Measurements from ENCODE around the gene OCA2.

GRCh38 chr15:26235246-26235709, 372.2 kb upstream of the ATP10A start:
- RRBS, result no CpG with 5 or more reads among the region's 9 CpGs

DNA sequence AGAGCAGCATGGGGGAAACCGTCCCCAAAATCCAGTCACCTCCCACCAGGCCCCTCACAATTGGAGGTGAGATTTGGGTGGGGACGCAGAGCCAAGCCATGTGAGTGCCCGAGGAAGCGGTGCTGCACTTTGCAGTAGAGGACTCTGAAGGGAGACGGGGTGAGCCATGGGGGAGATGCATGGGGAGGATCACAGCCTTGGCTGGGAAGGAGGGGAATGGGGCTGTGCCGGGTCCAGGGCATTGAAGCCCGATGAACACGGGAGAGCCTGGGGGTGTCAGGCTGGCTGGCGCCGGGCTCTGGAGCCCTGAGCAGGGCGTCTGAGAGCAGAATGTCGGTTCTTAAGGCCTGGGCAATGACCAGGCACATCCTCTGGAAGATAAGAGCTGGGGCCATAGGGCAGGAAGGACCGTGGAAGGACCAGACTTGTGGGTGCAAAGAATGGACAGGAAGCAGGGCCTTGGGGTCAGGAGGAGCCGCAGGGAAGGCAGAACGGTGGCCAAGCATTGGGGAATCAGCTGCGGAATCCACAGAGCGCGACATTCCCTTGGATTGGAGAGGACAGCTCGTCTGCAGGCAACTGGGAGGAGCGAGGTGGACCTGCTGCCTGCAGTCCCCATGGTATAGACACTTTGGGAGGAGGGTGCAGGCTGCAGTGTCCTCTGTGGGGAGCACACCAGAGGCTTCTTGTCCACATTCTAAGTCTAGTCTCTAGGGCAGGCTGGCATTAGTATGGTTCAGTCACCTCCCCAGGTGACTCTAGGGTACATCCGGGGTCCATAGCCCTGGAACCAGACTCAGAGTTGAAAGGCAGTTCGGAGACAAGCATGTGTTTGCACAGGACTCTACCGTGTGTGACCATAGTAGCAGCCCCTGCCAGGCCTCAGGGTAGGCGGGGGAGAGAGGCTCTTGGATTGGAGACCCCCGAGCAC, 118.0 kb downstream of the GABRG3 start:
- RRBS, result 82% methylated on average over 5 of the region's 25 CpGs

DNA sequence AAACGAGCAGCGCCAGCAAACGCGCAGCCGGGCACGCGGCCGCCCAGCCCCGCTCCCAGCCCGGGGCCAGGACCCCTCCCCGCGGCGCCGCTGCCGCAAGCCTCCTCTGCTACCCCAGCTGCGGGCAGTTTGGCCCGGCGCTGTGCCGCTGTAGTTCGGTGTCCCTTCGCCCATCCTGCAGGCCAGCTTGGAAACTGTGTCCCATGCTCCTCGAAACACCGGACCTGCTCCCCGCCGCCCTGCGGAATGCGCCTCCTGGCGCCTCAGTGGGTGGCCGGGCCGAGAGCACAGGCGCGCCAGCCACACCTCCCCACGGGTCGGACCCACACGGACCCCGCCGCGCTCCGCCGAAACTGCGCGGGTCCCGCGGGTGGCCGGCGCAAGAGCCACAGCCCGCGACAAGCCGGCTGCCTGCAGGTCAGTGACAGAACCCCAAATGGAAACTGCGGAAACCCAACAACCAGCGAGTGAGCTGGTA, 2.2 kb downstream of the OCA2 start:
- RRBS, result 5% methylated on average over 36 of the region's 51 CpGs

GRCh38 chr15:28099216-28100016, at the start of gene OCA2:
OCA2 (minus strand) TSS chr15:28099315.
- RRBS, result 5% methylated on average over 23 of the region's 47 CpGs

DNA sequence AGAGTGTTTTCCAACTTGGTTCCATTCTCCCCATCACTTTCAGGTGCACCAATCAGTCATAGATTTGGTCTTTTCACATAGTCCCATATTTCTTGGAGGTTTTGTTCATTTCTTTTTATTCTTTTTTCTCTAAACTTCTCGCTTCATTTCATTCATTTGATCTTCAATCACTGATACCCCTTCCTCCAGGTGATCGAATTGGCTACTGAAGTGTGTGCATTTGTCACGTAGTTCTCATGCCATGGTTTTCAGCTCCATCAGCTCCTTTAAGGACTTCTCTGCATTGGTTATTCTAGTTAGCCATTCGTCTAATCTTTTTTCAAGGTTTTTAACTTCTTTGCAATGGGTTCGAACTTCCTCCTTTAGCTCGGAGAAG, 60.2 kb upstream of the OCA2 start:
- RRBS, result no CpG with 5 or more reads among the region's 6 CpGs

GRCh38 chr15:28937931-28938551, 52.3 kb downstream of the APBA2 start:
- RRBS, result no CpG with 5 or more reads among the region's 7 CpGs

DNA sequence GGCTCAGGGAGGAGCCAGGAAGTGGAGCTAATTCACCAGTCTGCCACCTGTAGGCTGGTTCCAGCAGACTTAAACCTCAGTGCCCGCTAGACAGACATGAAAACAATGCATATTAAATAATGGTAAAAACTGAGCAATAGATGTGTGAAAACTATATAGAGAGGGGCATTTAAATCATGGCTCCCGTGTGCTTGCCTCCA, 1.9 kb downstream of the ENTREP2 start:
- RRBS, result no CpG with 5 or more reads among the region's 2 CpGs

DNA sequence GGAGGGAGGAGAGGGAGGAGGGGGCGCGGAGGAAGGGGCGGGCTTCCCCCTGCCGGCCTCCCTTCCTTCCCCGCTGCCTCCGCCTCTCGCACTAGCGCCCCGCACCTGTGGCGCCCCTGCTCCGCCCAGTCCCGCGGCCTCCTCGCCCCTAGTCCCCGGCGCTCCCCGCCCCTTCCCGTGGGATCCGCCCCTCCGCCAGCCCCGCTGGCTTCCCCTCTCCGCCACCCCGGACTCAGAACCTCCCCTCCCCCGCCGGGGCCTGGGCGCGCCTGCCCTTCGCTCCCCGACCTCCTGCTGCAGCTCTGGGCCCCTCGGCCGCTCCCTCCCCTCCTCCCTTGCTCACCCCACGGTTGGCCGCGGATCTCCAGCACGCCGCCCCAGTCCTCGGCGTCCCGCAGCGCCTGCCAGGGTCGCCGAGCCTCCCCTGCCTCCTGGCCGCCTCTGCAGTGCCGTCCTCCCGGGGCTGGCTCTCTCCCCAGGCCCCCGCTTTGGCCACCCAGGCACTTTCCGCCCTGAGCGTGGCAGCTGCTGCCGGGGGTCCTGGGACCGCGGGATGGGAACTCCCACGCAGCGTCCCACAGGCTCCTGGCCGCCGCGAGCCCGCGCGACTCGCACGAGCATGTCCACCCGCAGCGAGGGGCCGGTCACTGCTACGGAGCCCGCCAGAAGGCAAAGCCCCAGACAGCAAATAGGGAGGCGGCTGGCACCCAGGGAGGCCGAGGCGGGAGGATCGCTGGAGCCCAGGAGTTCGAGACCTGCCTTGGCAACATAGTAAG, 104.2 kb upstream of the ENTREP2 start:
- RRBS, result 3% methylated on average over 26 of the region's 71 CpGs

DNA sequence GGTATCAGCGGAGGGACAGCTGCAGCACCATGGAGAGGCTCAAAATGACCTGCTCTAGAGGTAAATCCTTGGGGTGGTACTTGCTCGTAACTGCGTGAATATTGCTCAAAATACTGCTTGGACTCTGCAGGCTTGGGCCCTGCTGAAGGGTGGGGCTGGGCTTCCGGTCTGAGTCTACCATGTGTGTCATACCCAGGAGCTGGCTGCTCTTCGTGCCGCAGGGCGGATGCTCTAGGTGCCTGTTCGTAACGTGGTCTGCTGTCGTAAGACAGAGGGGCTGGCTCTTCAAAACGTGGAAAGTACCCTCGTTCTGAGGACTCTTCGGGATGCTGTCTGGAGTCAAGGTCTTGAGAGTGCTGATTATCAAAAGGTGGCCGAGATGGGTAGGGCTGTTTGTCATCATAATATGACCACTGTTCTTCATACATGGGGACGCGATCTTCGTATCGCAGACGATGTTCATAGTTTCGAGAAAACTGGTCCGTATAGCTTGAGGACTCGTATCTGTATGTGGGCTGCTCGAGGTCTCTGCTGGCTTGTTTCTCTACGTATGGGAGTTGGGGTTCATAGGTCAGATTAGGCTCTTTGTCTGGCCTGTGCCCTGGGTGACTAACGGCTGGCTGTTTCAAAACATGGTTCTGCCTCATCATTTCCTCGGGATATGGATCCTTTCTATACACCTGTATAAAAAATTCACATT, 103.7 kb downstream of the TJP1 start:
- RRBS, result no CpG with 5 or more reads among the region's 26 CpGs

DNA sequence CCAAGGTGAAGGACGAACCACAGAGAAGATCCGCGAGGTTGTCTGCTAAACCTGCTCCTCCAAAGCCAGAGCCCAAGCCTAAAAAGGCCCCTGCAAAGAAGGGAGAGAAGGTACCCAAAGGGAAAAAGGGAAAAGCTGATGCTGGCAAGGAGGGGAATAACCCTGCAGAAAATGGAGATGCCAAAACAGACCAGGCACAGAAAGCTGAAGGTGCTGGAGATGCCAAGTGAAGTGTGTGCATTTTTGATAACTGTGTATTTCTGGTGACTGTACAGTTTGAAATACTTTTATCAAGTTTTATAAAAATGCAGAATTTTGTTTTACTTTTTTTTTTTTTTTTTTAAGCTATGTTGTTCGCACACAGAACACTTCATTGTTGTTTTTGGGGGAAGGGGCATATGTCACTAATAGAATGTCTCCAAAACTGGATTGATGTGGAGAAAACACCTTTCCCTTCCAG, 91.5 kb downstream of the TJP1 start:
- RRBS, result no CpG with 5 or more reads among the region's 4 CpGs

GRCh38 chr15:30625255-30625908, 21.6 kb downstream of the GOLGA8H start:
- RRBS, result no CpG with 5 or more reads among the region's 28 CpGs

GRCh38 chr15:30791209-30791718, 112.5 kb upstream of the FAN1 start:
- RRBS, result no CpG with 5 or more reads among the region's 11 CpGs

DNA sequence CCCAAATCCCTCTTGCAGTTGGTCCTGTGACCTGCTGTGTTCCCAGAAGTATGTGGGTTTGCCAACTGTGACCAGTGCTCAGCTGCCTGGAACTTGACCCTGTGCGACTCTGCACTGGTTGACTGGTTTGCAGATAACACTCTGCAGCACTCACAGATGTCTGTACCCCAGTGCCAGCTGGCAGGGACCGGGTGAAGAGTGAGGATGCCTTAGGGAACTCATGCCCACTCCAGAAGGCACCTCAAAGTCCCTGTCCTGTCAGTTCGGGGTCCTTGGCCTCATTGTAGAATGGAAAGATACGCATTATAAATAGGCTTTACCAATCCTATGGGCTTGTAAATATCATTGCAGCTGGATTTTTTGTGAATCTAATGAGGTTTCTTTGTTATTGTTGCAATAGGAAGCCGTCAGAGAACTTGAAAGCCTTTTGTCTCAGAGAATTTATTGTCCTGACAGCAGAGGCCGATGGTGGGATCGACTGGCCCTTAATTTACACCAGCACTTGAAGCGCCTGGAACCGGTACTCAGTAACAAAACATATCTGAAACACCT, 18.2 kb downstream of the FAN1 start:
- RRBS, result no CpG with 5 or more reads among the region's 9 CpGs

DNA sequence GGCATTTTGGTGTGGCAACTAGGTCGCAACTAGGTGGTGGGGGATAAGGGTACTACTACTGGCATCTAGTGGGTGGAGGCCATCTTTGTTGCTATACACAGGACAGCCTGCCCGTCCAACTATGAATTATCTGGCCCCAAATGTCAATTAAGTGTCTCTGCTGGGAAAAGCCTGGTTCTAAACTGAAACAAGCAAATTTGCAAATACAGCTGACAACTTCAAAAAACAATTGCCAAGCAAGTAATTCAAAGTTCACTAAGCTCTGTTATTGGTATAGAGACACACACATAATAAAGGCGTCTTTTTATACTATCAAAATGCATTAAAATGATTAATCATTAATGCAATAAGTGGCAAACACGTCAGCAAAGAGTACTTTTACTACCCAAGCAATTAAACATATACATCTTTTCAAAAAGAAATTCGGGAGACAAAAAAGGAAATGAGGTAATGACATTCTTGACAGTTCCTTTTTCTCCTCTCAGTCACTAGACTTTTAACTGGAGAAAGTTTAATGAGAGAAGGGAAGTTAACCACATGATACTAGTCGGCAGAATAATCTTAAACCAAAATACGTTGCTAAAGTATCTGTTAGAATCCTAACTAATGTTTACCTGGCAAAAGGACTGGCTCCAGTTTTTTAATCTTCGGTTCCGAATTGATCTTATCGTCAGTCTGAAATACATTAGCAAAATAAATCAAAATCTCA, 1.1 kb downstream of the MTMR10 start:
- RRBS, result no CpG with 5 or more reads among the region's 10 CpGs

- RRBS, result no CpG with 5 or more reads among the region's 3 CpGs
These were observed 8.4 kb upstream of the MTMR10 start for GRCh38 chr15:30999767-31000347.

- RRBS, result no CpG with 5 or more reads among the region's 2 CpGs
These were observed 40.3 kb upstream of the MTMR10 start for GRCh38 chr15:31031715-31032195.

DNA sequence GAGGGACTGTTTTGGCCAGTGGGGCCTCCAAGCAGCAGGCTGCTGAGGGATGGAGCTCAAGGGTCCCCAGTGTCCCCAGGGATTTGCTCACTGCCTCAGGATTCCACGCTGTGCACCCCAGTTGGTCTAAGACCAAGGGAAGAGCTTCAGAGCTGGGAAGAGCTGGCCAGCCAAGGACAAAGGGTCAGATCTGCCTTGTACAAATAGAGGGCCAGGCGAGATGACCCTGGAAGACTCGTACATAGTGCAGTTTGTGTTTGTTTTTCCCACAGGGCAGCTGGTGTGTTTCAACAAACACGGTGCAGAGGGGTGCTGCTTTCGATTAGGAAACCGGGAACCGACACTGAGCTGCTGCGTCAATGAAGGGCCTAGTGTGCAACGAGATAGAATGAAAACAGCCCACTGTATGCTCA, 56.1 kb upstream of the TRPM1 start:
- RRBS, result no CpG with 5 or more reads among the region's 9 CpGs

DNA sequence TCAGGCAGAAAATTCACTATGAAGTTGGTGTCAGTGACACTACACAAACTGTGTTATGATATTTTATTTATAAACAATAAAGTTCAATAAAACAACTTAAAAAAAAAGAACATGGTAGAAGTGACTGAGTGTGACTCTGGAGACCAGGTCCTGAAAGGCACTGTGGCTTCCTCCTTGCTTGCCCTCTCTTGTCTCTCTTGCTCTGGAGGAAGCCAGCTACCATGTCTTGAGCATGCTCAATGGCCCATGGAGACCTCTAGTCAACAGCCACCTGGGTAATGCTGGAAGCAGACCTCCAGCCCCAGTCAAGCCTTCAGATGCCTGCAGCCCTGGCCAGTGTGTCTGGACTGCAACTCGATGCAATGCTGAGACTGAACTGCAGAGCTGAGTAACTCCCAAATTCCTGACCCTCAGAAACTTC, 72.4 kb upstream of the KLF13 start:
- RRBS, result no CpG with 5 or more reads among the region's 1 CpG

DNA sequence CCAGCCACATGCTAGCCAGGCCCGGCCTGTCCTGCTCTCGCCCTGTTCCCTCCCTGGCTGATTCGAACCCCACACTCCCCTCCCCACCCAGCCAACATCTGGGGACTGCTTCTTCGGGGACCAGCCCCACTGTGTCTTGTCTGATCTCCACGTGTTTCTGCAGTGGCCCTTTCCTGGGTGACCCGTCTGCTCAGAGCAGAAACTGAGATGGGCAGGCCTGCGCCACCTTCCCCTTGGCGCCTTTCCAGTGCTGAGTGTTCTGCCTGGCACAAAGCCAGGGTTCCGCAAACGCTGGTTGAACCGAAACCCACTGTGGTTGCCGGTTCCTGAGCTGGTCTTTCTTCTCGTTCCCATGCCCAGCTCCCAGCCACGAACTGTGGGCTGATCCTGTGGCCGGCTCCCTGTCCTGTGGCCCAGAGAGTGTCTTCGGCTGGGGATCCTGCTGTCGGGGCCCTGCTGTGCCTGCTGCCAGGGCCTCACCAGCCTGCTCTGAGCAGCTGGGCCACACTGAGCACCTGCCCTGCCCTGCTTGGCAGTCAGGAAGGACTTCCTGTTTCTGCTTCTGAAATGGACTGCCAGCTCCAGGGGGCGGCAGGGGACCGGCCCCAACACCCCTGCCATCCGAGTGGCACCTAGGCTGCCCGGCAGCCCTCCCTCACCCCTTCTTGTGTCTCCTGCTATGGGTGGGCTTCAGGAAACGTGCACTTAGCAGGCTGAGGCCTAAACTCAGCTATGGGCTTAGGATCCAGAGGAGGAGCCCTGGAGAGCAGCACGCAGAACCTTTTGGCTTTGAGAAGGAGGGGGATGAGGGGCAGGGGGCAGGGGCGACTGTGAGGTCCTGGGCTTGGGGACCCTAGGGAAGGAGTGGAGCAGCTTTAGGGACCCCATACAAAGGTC, 62.5 kb upstream of the KLF13 start:
- RRBS, result 72% methylated on average over 5 of the region's 24 CpGs

DNA sequence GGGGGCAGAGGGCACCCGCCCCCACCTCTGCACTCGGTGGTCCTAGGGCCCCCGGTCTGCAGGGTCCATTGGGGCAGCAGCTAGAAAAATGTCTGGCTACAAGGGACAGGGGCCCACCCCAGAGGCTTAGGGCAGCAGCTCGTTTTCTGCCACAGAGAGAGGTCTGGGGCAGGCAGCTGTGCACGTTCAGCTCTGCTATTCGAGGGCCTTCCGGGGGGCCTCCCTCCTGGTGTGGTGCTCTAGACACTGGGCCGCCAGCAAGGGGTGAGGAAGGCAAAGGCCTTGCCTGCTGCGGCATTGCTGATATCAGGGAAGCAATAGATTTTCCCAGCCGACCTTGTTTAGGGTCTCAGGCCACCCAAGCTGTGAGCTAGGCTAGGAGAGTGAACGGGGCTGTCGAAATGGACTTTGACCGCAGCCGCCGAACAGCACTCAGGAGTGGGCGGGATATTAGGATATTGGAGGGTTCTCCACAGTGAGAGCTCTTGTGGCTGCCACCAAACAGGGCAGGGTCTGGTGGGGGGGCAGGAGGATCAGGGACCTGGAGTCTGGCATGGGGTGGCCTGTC, 61.4 kb upstream of the KLF13 start:
- RRBS, result no CpG with 5 or more reads among the region's 16 CpGs